Caco-2 (cell line): ENCODE measurements around the gene SC5D.

GRCh38 chr11:120839857-120840107 lies 184.1 kb upstream of the TBCEL start:
- PRO-cap, result no peak
- RRBS, result no CpG with 5 or more reads among the region's 5 CpGs

- PRO-cap, result no peak
- RRBS, result no CpG with 5 or more reads among the region's 4 CpGs
These were observed 9.3 kb upstream of the TECTA start for GRCh38 chr11:121091617-121092250.

DNA sequence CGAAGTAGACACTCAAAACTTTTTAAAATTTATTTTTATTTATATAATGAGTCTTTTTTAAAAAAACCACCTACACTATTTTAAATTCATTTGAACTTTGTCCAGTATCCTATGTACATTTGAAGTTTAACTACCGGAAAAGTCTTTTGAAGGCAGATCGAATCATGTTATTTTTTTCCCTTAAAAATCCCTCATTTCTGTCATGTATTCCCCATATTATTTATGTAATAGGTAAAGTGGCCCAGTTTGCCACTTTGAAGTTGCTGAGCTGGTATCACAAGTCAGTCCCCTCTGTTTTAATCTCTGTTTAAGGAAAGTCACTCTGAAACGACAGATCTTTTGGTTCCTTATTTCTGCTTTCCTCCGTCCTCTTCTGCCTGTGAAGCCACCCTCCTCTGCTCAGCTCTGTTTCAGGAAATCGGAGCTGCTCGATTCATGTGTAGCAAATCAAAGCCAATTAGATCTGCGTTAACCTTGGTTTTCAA lies 810 bp upstream of the SC5D start:
- PRO-cap, result no peak
- RRBS, result 49% methylated on average over 2 of the region's 8 CpGs

GRCh38 chr11:121292204-121293339 lies at the start of gene SC5D:
Gene SC5D, plus strand, starts transcription at chr11:121292771.
- PRO-cap, result bidirectional peak, plus-strand start at chr11:121292771, minus-strand start at chr11:121292571
- RRBS, result 4% methylated on average over 4 of the region's 90 CpGs

- PRO-cap, result no peak
- RRBS, result no CpG with 5 or more reads among the region's 2 CpGs
These were observed 15.9 kb upstream of the SORL1 start for GRCh38 chr11:121436074-121436743.

DNA sequence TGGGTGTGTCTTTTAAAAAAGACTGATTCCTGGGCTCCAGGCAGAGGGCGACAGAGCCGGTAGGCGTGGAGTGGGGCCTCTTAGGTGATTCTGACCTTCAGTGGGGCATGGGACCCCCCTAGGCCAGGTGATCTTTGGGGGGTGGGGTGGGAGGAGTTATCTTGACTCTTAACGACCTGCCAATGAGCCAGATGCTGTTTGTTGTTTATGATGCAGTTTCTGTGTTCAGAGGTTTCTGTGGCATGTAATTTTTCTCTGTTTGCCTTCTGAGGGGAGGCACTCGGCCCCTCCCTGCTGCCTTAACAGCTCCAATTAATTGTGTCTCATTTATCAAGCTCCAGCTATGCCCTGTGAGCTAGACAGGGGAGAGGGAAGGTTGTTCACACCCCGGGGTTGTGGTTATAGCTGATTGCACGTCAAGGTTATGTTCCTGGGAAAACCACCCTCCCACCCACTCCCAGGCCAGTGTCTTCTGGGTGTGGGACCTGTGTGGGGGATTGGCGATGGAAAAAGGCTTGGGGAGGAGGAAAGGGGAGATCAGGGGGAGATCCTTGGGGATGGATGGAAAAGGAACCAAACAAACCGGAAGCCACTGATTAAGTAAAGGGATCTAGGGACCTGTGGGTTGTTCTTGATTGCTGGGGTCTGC lies 13.8 kb downstream of the SORL1 start:
- PRO-cap, result no peak
- RRBS, result 94% methylated on average over 2 of the region's 9 CpGs

DNA sequence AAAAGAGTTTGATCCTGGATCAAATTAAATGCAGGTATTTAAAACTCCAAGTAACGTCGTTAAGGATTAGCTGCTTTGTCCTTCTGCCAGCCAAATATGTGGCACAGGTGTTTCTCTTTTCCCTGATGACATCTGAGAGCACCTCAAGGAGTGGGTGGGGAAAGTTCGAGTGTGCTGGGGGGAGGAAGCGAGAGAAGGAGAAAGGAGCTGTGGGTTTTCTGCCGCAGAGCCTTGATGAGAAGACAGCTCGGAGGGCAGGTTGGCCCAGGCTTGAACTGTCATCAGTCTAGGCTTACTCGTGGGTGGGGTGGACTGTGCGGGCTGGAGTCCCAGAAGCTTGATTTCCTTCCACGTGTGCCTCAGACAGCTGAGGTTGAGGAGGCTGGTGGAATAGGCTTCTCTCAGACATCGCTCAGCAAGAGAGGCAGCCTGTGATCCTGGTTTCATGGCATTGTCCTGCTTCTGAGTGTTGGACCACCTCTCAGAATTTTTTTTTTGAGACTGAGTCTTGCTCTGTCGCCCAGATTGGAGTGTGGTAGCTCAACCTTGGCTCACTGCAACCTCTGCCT lies 15.9 kb downstream of the SORL1 start:
- PRO-cap, result no peak
- RRBS, result no CpG with 5 or more reads among the region's 11 CpGs

- PRO-cap, result no peak
- RRBS, result no CpG with 5 or more reads among the region's 4 CpGs
These were observed 130.3 kb downstream of the SORL1 start for GRCh38 chr11:121582317-121582882.

- PRO-cap, result no peak
- RRBS, result no CpG with 5 or more reads among the region's 23 CpGs
These were observed 219.3 kb downstream of the SORL1 start for GRCh38 chr11:121671025-121672233.

- PRO-cap, result no peak
- RRBS, result no CpG with 5 or more reads among the region's 6 CpGs
These were observed 315.3 kb downstream of the BLID start for GRCh38 chr11:121800662-121801100.

GRCh38 chr11:121961139-121962000 lies 154.6 kb downstream of the BLID start:
- PRO-cap, result no peak
- RRBS, result no CpG with 5 or more reads among the region's 4 CpGs

GRCh38 chr11:122180251-122181072 lies 64.4 kb upstream of the BLID start:
- PRO-cap, result no peak
- RRBS, result no CpG with 5 or more reads among the region's 5 CpGs

- PRO-cap, result no peak
- RRBS, result 14% methylated on average over 5 of the region's 29 CpGs
These were observed 86.9 kb upstream of the BLID start for GRCh38 chr11:122202719-122203582.

DNA sequence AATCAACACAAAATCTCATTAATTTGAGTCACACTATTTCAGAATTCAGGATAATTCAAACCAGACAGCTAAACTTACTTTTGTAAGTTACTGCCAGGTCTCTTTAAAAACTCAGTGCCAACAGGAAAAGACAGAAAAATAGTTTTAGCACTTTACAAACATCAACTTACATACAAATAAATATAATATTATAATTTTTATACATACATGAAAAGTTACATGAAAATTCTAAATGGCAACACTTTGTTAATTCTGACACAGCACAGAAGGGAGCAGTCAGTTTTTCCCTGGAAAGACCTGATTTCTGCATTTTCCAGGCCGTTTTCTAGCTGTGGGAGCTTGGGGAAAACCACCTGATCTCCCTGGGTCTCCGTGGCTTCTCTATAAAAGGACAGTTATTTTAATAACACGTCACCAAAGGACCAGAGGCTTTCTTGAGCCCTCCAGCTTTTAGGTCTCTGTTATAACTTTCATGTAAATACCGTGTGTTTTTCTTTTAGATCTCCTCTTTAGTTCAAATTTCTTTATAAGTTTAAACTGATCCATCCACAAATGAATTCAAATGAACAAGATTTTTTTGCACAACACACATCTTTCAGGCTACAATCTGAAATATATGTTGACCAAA lies 220.3 kb upstream of the BLID start:
- PRO-cap, result no peak
- RRBS, result no CpG with 5 or more reads among the region's 4 CpGs

DNA sequence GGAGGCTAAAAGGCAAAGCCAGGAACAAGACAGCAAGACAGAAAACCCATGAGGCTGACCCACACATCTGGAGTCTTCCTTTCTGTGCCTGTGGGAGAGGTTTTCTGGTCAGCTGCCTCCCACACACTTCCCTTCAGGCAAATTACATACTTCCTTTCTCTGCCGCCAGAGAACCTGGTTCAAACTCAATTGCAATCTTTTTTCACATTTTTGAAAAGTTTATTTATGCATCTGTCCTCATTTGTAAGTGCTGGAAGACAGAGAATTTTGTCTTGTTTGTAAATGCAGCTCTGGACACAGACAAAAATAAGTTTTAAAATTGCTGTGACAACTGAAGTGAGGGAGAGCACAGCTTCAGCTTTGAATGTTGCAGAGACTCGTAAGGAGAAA lies 29.7 kb upstream of the CRTAM start:
- PRO-cap, result no peak
- RRBS, result no CpG with 5 or more reads among the region's 2 CpGs

DNA sequence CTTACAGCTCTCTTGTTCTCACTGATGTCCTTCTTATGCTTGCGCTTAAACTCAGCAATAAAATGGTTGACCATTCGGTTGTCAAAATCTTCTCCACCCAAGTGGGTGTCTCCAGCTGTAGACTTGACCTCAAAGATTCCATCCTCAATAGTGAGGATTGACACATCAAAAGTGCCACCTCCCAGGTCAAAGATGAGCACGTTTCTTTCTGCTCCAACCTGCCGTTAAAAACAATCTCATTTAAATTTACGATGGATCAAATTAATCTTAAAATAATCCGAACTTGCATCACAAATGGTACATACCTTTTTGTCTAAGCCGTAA lies 2.2 kb downstream of the HSPA8 start:
- PRO-cap, result no peak
- RRBS, result no CpG with 5 or more reads among the region's 7 CpGs

GRCh38 chr11:123060135-123060434 lies 1.9 kb downstream of the HSPA8 start:
- PRO-cap, result no peak
- RRBS, result no CpG with 5 or more reads among the region's 1 CpG

GRCh38 chr11:123233225-123233813 lies 38.3 kb upstream of the CLMP start:
- PRO-cap, result no peak
- RRBS, result no CpG with 5 or more reads among the region's 2 CpGs

DNA sequence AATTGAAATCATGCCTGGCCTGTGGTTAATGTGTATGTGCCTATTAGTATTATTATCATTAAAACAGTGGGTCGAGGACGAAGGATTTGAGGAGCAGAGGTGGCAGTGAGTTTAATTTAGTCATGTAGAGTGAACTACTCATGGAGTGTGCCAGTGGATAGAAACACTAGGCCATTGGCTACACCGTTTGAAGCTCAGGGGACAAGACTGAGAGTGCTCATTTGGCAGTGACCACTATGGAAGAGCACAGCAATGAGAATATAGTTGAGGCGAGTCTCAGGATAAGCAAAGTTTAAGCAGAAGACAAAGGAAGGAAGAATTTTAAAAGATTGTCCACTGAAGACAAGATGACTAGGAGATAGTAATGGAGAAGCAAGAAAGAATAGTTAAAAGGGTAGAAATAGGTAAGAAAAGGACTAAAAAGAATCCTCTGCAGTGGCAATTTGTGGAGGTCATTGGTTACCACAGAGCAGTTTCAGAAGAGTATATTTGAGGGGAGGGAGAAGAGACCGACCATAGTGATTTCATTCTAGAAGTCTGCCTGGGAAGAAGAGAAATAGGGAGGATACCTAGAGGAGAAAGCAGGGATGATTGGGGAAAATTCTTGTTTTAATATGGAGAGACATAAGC lies 59.2 kb downstream of the GRAMD1B start:
- PRO-cap, result no peak
- RRBS, result no CpG with 5 or more reads among the region's 5 CpGs

DNA sequence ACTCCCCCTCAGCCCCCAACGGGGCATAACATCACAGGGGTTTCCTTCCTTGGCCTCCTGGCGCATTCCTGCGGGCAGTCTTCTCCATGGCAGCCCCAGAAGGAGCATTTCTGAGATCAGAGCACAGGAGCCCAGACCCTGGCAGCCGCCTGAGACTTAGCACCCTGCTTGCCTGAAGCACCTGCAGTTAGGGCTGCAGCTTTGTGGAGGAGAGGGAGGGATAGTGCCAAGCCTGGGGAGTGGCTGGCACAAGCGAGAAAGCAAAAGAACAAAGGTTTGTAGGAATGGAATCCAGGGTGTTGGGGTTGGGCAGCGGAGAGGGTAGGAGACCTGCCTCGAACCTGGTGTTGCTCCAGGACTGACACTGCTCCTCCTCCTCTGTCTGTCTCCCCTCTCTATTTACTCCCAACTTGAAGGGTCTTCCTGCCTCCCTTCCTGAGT lies 66.9 kb downstream of the SCN3B start:
- PRO-cap, result no peak
- RRBS, result no CpG with 5 or more reads among the region's 7 CpGs